Subcutaneous preadipocyte (primary cell): ENCODE data around the genes MLIP and COL21A1.

DNA sequence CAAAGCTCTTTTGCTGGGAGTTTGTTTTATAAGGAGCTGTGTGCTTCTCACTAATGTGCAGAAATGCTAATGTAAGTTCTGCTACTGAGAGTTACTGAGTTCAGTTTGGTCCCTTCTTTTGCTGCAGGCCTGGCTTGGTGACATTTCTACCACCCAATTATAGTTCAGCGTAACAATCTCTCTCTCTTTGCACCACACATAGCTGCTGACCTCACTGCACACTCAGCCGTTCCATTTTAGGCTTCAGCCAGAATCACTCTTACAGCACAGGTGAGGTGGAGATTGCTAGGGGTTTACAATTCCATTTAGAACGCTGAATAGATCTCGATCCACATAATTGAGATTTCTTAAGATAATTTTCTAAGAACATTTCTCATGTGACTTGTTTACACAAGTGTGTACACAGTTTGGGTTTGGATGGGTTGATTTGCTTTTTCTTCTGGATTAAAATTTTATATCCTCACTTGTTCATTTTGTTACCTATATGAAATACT is 21.0 kb upstream of the KLHL31 start:
- CAGE, long polyA plus RNA, result no peak

GRCh38 chr6:53792681-53793162 is 2.1 kb upstream of the LRRC1 start:
- CAGE, long polyA plus RNA, result no peak

- CAGE, long polyA plus RNA, result no peak
Measured at GRCh38 chr6:53795221-53795561, 386 bp downstream of the LRRC1 start.

DNA sequence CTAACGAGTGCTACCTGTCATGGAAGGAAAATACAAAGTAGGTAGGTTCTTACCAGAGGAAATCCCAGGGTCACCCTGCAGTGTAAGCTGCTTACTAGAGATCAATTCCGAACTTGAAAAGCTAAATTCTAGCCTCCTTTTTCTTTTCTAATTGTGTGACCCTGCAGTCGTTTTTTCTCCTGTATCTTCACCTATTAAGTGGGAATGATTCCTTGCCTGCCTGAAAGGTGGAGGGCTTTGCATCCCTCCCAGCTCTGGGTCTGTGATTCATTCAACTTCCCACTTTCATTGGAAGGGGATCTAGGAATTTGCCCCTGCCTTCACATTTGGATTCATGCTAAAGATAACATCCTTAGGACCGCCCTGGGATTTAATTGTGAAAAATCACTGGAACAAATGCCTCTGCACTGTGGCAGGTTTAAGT is 104.5 kb downstream of the LRRC1 start:
- CAGE, long polyA plus RNA, result no peak

- CAGE, long polyA plus RNA, result no peak
Measured at GRCh38 chr6:53999385-53999972, 111.8 kb upstream of the MLIP start.

DNA sequence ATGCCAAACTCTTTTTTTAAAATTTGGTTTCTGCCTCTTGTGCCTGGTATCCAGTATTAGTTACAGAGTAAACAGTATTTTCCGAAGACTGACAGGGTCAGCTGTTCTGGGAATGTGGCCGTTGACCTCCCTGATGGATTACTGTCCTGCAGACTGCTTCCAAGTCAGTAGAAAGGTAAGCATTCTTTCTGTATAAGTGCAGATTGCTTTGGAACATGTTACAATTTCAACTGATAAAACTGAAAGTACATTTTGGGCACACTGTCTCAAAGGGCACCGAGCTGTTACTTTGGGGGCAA is 100.4 kb upstream of the MLIP start:
- CAGE, long polyA plus RNA, result no peak

DNA sequence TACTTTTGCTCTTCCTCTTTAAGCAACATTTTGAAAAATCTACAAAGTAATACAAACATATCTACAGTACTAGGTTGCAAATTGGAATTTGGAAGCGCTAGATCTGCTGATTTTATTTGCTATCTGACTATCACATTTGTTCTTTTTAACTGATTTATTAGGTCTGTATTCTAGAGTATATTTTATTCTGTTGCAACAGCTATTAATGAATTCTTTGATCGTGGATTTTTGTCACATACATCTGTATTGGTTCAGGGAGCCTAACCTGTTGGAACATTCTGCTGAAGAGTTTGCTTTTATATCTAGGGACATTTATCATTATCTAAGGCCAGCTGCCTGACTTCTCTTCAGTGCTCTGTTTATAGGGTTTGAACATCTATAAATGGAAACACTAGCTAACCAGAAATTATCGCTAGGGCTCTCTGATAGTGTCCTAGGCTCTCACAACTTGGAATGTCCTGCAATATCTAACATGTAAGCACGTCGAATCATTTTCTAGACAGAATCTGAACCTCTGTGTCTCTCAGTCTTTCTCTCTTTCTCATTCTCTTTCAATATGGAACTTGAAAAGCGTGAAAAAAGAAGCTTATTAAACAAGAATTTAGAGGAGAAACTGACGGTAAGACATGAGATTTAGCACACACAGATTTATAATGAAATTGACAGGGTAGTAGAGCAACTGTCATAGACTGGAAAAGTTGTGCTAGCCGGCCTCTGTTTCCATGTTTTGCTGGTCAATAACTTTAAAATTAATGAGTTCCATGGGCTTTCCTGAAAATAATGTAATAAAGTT is 92.6 kb upstream of the MLIP start:
- CAGE, long polyA plus RNA, result no peak

DNA sequence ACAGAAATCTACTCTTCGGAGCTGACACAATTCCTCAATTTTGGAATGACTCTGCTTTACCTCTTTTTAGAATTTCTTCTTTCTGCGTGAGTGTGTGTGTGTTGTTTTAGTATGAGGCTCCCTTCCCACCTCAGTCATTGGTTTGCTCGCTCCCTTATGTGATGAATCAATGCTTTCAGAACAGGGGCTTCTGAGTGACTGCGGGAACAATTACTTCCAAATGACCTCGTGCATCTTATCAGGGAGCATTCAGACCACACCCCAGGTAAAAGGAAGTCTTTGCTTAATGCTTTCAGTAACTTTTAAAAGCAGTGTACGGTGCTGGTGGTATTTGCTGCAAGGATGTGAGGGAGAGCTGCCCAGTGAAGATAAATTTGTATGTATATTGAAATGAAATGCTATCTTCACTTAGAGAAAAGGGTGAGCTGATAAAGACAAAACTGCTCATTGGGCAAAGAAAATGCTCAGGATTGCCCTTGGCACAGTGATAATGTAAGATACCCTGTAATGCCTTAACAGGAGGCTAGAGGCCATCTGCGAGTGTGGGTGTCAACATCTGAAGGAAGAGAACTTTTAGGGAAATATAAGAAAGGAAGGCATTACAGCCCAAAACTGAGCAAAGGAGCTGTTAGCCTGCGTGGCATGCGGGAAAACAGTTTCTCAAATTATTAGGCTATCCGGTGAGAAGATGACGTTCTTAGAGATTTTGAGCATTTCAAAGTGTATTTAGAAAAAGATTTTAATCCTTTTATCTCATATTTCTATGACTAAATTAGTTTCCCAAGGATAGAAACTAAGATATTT is at the start of gene MLIP:
TSS of gene MLIP (plus strand) at position 133 of the 804 bp plus-strand sequence.
- CAGE, long polyA plus RNA, result no peak

DNA sequence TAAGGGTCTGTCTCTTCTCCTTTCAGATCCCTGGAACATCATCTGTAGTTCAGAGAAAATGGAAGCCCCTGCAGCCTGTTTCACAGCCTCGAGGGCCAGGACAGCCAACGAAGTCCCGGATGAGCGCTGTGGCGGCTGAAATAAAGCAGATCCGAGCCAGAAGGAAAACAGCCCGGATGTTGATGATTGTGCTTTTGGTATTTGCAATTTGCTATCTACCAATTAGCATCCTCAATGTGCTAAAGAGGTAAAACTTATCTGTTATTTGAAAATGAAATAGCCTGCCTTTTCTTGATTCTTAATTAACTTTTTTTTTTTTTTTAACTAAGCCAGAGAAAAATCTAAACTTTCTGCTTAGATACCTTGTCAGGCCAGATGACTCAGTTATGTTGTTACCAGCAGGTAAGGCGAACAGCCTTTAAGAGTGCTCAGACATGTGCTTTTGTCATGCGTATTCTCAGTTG is 49.9 kb upstream of the GFRAL start:
- CAGE, long polyA plus RNA, result no peak

- CAGE, long polyA plus RNA, result no peak
Measured at GRCh38 chr6:56247239-56247900, at the start of gene COL21A1. Gene COL21A1 (minus strand): TSS chr6:56247580.

DNA sequence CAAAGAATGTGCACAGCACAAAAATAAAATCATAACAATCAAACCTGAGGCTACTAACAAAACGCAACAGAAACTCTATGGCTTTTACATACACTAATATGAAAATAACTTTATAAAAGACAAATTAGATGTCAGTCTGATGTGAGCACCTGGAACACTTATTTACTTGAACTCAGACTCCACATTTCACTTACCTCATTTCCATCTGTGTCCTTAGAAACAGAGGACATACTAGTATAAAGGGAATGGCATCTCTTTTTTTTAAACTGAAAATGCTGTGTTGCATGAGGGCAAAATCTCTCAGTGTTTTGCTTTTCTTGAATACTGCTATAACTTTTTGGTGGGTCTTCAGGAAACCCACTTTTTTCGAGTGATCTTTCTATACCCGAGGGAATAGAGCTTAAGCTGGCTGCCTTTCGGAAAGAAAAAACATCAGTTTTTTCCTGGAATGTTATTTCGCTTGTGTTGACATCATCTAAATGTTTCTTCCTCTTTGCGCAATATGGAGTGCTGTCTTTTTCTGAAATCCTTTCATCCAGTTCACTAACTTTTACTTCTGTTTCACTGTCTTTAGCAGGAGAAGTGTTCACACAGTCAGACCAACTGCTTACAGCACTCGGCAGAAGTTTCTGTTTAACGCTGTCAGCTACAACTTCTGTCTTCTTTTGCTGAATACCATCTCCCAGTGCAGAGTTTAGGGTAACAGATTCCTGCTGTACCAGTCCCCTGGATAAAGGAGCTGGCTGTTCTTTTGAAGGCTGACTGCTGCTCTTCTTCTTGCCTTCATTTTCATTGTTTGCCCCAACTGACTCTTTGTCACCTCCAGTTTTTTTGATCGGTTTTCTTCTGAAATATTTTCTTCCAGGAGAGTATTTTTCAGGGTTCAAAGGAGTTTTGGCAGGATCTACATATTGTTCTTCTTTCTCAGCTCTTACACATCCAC is 262.2 kb downstream of the DST start:
- CAGE, long polyA plus RNA, result no peak

GRCh38 chr6:56759596-56759905 is 195.1 kb downstream of the DST start:
- CAGE, long polyA plus RNA, result no peak

DNA sequence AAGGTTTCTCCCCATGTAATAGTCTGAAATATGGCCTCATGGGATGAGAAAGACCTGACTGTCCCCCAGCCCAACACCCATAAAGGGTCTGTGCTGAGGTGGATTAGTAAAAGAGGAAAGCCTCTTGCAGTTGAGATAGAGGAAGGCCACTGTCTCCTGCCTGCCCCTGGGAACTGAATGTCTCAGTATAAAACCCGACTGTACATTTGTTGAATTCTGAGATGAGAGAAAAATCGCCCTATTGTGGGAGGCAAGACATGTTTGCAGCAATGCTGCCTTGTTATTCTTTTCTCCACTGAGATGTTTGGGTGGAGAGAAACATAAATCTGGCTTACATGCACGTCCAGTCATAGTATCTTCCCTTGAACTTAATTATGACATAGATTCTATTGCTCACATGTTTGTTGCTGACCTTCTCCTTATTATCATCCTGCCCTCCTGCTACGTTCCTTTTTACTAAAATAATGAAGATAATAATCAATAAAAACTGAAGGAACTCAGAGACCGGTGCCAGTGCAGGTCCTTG is 1630.6 kb downstream of the KHDRBS2 start:
- CAGE, long polyA plus RNA, result no peak

- CAGE, long polyA plus RNA, result no peak
Measured at GRCh38 chr6:61869326-61869821, 416.7 kb downstream of the KHDRBS2 start.

DNA sequence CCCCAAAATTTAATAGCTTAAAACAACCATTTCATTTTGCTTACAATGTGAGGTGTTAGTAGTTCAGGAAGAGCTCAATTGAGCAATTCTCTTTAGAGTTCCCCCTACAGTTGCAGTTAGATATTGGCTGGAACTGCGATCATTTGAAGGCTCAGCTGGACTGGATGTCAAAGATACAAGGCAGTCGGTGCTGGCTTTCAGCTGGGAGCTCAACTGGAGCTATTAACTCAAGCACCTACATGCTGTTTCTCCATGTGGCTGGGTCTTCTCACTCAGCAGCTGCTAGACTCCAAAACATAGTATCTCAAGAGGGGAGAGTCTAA is 96.0 kb upstream of the PTP4A1 start:
- CAGE, long polyA plus RNA, result no peak

DNA sequence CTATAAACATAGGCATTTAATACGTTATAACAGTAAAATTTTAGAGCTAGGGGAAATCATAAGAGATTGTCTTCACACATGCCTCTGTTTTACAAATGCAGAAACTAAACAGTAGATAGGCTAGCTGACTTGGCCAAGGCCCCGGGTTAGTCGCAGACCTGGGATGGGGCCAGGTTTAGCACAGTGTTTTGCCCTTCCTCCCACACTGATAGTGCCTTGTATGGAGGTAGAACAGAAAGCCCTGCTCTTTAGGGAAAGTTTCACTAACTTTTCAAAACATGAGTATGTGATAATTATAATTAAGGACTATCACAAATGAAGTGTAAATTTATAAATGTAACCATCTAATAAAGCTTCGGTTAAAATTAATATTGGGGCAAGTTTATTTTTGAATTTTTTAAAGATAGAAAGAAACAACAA is 62.6 kb upstream of the PTP4A1 start:
- CAGE, long polyA plus RNA, result no peak

- CAGE, long polyA plus RNA, result no peak
Measured at GRCh38 chr6:63521532-63522316, 50.6 kb upstream of the PTP4A1 start.

DNA sequence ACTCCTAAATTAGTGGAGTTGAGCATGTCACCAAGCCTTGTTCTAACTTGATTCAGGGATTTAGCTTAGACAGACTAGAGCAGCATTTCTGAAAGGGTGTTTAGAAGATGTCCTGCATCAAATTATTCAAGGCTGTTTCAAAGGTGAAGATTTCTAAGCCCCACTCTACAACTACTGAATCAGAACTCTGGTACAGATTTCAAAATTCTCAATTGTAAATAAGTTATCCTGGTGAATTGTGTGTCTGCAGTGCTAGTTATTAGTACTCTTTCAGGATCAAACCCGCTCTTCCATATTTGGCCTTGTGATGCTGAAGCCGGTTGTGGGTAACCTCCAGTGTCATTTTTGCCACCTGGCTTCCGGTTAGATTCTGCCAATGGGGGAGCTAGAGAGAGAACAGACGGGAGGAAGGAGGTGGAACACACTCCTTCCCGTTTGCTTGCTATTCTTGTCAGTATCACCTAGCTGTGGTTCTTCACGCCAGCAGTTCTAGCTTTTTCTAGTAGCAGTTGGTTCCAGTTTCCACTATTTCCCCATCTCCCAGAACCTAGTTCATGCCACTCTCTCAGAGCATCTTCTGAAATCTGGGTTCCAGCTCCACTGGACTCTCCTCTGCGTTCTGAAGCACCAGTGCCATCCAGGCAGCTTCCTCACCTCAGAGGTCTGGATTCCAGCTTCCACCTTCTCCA is 47.2 kb upstream of the PTP4A1 start:
- CAGE, long polyA plus RNA, result no peak

GRCh38 chr6:63570375-63570948 is 1.8 kb upstream of the PTP4A1 start:
- CAGE, long polyA plus RNA, result no peak

GRCh38 chr6:63578267-63579661 is 6.5 kb downstream of the PTP4A1 start:
- CAGE, long polyA plus RNA, result no peak